ENCODE measurements around a stretch of chr13.

DNA sequence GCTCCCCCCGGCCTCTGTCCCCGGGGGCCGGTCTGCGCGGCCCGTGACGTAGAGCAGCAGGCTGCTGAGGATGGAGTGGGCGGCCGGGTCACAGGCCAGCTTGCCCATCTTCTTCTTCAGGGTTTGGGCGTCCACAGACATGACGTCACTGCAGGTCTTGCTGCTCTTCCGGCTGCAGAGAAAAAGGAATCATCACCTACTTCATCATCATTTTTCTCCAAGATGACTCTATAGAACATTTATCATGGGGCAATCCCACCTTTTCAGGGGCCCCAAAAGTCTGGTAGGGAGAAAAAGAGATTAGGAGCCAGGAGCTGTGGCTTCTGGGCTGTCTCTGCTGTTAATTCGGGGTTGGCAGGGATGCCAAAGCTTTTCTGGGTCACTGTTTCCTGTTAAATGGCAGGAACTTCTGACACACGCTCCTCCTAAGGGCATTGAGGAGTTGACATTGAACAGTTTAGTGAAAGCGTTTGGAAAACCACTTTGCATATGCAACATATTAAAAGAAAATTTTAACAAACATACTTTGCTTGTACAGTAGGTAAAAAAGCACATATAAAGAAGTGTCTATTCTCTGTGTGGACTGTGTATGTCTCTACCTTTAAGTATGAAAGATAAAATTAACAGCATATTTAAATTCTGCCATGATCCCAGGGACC, 44.2 kb upstream of the GRTP1 start:
- PRO-cap, 7 experiments = no peak in any of the 7 experiments
- RAMPAGE, long total RNA, 2 experiments = no peak in any of the 2 experiments

DNA sequence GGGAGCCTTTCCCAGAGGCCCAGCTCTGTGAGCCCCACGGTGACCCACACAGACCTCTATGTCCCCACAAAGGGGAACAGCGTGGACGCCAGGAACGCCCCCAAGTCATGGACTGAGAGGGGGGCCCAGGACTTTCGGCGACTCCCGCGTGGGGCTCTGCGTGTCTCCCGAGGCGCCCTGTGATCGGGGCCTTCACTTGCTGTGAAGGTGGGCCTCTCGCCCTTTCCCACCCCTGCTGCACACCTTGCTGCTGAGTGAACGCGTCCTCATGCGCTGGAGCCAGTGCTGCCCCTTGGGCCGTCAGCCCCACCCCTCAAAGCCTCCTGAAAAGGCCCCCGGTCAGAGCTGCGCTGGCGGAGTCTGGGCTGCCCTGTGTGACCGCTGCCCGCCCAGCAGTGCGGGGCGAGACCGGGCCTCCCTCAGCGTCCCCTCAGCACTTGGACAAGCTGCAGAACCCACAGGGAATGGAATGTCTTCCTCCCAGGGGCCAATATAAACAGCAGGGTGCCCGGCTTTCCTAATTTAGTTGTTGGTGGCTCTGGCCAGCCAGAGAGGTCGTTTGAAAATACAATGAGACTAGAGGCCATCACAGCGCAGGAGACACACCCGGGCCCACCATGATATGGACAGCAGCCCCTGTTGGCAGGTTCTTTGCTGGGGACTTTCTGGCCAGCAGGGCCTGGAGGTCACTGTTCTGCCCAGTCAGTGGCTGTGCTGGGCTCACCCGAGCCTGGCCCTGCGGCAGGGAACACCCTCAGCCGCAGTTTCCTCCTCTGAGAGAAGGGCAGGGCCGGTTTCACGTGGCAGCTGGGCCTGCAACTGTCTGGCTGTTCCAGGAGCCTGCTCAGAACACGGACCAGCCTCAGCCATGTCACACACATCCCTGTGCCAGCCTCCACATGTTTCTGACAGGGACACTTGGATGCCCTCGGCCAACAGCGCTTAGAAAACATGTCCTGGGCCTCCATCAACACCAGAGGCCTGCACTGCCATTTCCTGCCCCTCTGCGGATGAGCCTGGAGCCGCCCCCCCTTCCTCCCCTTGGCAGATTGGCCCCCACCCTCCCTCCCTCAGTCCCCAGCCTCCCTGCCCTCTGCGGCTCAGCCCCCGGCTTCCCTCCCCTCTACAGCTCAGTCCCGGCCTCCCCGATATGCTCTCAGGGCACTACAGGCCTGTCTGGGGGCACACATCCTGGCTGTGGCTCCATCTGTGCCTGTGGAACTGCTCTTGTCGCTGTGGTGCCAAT, 39.5 kb downstream of the ADPRHL1 start:
- PRO-cap, 7 experiments = peak in 1 of 7 experiments; most common plus-strand start position 570 of the sequence (in 1); most common minus-strand start position 397 of the sequence (in 1)
- RAMPAGE, long total RNA, 2 experiments = no peak in any of the 2 experiments

DNA sequence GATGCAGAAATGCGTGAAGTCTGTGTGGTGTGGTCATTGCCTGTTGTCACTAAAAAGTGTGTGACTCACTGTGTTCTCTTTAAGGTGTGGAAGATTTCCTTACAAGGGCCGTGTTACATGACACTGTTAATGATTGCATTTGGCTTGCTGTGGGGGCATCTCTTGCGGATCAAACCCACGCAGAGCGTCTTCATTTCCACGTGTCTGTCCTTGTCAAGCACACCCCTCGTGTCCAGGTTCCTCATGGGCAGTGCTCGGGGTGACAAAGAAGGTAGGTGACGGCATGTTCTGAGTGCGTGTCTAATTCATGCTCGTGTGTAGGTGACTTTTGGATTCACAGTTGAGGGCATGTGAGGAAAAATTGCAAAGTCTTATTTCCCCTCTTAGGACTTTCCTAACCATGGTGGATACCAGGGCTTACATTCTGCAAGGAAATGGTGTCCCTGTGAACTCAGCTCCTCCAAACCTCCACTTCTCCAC, 19.4 kb downstream of the TMCO3 start:
- PRO-cap, 7 experiments = no peak in any of the 7 experiments
- RAMPAGE, long total RNA, 2 experiments = no peak in any of the 2 experiments

DNA sequence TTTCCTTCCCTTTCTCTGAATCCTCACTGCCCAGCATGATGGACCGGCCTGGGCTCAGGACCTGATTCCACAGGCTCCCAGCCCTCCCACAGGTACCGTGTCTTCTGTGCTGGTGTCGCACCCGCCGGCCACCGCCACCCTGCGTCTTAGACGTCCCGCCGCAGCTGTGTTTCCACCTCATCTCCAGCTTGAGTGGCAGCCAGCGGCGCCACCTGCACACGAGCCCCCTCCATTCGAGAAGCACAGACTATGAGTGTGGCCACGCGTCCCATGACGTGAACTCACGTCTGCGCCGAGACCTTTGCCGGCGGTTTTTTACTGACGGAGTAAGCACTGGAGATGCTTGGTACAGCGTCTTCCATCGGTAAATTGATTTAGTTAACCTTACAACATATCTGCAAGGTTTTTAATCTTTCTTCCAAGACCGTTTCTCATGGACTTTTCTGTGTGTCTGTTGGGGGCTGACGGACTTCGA, 10.1 kb downstream of the ATP4B start:
- PRO-cap, 7 experiments = no peak in any of the 7 experiments
- RAMPAGE, long total RNA, 2 experiments = no peak in any of the 2 experiments

- PRO-cap, 7 experiments = no peak in any of the 7 experiments
- RAMPAGE, long total RNA, 2 experiments = no peak in any of the 2 experiments
Observed at GRCh38 chr13:113742581-113742987, 16.4 kb upstream of the TMEM255B start.

DNA sequence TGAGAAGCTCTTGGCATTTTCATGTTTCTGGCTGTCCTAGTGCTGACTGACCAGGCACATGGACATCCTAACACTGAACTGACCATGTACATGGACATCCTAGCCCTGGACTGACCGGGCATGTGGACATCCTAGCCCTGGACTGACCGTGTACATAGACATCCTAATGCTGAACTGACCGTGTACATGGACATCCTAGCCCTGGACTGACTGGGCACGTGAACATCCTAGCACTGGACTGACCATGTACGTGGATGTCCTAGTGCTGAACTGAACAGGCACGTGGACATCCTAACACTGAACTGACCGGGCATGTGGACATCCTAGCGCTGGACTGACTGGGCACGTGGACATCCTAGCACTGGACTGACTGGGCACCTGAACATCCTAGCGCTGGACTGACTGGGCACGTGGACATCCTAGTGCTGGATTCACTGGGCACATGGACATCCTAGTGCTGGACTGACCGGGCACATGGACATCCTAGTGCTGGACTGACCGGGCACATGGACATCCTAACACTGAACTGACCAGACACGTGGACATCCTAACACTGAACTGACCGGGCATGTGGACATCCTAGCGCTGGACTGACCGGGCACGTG, 30.7 kb downstream of the TMEM255B start:
- PRO-cap, 7 experiments = no peak in any of the 7 experiments
- RAMPAGE, long total RNA, 2 experiments = no peak in any of the 2 experiments

- PRO-cap, 7 experiments = no peak in any of the 7 experiments
- RAMPAGE, long total RNA, 2 experiments = no peak in any of the 2 experiments
Observed at GRCh38 chr13:113818414-113818861, 45.4 kb downstream of the GAS6 start.

DNA sequence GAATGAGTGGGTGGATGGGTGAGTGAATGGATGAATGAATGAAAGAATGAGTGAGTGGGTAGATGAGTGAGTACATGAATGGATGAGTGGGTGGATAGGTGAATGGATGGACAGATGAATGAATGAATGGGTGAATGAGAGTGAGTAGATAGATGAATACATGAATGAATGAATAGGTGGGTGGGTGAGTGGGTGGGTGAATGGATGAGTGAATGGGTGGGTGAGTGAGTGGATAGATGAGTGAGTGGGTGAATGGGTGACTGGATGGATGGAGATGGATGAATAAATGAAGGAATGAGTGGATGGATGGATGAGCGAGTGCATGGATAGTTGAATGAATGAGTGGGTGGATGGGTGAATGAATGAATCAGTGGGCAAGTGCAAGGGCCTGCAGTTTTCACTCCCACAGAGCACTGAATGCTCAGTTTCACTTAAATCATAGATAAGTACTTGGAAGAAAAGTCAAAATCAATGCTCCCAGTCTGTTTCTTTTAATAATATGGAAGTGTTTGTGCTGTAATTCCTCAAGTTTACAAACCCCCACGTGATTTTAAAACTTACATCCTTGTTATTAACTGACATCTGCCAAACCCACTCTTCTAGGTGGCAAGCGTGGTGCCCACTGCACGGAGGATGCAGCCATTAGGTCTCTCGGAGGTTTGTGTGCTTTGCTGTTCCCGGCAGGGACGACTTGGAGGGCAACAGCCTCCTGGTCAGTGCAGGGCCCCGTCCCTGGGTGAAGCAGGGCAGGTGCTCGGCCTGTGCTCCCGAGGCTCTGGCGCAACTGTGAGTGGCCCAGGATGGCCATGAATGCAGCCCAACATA, 12.3 kb downstream of the GAS6 start:
- PRO-cap, 7 experiments = no peak in any of the 7 experiments
- RAMPAGE, long total RNA, 2 experiments = no peak in any of the 2 experiments

- PRO-cap, 7 experiments = no peak in any of the 7 experiments
- RAMPAGE, long total RNA, 2 experiments = no peak in any of the 2 experiments
Observed at GRCh38 chr13:113860478-113861502, 3.1 kb downstream of the GAS6 start.

DNA sequence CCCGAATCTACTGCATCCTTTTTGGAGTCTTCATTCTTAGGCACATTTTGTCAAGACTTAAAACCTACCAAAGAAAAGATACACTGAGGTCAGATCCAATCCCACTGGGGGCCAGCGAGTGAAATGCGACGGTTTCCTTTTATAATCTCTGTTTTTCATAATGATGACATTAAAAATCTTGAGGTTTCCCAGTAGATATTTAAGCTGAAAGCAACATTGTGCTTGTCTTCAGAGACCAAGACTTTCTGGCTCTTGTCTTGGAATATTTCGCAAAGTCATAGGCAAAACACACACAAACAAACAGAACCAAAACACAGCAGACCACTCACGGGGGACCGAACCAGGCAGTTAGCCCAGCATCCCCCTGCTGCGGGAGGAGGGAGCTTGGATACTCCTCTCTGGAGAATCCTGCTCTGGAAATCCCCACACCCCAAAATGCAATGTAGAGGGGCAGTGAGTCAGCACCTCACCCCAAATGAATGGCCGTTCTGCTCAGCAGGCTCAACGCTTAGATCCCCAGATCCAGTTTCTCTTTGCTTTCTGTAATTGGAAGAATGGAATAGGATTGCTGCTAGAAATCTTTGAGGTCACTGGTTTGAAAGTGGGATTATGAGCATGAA, 594 bp upstream of the GAS6 start:
- PRO-cap, 7 experiments = peak in 2 of 7 experiments; most common minus-strand start position 247 of the sequence (in 2)
- RAMPAGE, long total RNA, 2 experiments = no peak in any of the 2 experiments

GRCh38 chr13:113956343-113957151, 17.3 kb downstream of the C13orf46 start:
- PRO-cap, 7 experiments = no peak in any of the 7 experiments
- RAMPAGE, long total RNA, 2 experiments = no peak in any of the 2 experiments

DNA sequence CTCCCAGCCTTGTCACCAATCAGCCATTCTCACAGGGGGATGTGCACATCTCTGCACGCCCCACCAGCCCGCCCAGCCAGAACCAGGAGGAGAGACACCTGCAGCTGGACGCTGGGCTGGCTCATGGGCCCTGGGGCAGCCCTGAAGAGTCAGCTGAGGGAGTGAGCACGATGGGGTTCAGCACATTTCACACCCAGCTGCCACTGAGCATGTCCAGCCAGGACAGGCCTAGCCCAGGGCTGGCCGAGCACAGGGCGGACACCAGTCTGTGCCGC, 8.2 kb upstream of the C13orf46 start:
- PRO-cap, 7 experiments = peak in 1 of 7 experiments; most common minus-strand start position 123 of the sequence (in 1)
- RAMPAGE, long total RNA, 2 experiments = no peak in any of the 2 experiments

DNA sequence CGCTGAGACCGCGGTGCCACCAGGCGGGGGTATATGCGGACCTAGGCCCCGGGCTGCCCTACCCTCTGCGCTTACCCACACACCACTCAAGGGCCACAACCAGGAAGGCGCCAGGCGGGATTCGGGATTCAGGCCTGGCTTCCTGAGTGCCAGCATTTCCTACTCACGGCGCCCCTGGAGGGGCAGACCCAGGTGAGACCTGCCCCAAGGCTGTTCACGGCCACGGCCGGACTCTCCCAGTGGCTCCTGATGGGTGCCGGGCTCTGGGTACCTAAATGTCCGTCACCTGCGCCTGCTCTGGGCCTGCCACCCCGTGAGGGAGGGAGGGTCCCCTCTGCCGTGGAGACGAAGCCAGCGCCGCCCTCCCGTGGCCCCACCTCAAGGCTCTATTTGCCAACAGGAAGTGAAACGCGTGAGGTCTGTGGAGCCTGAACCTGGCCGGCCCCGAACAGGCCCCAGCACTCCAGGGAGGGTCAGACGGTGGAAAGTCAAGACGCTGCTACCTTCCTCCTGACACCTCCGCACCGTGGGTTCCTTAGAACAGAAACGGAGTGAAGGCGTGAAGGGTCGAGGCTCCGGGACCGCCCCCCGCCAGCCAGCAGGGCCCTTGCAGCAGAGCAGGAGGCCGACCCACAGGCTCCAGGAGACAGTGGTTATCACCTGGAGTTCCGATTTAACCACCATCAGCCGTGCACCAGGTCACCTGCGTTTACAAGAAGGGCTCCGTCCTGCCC, 50.7 kb upstream of the C13orf46 start:
- PRO-cap, 7 experiments = no peak in any of the 7 experiments
- RAMPAGE, long total RNA, 2 experiments = no peak in any of the 2 experiments

DNA sequence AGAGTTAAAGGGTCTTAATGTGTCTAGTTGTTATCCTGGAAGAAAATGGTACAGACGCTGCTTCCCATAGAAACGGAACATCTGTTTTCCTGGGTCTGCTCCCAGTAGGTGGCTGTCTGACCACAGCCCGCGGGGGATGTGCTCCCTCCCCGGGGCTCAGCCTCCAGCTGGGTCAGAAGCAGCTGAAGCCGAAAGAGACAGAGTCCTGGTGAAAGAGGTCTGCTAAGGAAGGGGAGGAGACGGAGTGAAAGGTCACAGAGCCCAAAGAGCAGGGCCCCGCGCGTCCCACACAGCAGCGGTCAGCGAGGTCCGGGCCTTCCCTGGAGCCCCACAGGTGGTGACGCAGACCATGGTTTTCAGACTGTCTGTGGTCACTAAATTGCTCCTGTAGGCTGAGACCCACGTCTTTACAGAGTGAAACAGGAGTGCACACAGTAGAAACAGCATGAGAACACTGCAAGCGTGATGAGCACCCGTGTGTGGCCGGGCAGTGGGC, 51.9 kb upstream of the C13orf46 start:
- PRO-cap, 7 experiments = peak in 6 of 7 experiments; most common plus-strand start position 175 of the sequence (in 6); most common minus-strand start position 169 of the sequence (in 1)
- RAMPAGE, long total RNA, 2 experiments = no peak in any of the 2 experiments

DNA sequence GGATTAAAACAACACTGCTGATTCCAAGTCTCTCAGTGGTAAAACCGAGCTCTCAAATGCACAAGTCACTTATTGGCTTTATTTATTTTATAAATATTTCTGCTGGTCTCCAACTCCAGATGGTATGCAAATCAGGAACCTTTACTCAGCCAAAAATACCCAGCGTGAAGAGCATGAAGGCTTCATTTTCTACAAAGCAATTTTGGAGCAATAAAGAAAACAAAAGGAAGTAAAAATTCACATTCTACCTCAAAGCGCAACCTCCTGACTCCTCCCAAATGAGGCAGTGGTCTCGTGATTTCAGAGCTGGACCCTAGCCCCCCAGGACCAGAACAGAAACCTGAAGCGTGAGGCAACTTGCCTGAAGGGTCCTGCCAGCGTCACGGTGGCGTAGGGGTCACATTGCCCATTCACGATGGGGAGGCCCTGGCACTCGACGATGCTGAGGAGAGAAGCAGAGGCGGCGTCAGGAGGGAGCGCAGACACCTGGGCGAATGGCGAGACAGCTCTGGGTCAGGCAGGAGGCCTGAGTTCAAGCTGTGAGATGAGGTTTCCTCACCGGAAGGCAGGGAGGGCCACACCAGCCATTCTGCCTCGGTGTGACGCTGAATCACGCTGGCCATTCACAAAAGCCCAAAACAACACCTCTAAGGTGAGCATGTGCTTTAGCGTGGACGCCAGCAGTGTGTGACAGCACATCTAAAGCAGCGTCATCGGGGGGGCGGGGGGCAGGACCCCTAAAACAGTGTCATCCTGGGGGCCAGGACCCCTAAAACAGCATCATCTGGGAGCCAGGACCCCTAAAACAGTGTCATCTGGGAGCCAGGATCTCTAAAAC, 53.8 kb upstream of the C13orf46 start:
- PRO-cap, 7 experiments = no peak in any of the 7 experiments
- RAMPAGE, long total RNA, 2 experiments = no peak in any of the 2 experiments

- PRO-cap, 7 experiments = no peak in any of the 7 experiments
- RAMPAGE, long total RNA, 2 experiments = no peak in any of the 2 experiments
Observed at GRCh38 chr13:114053133-114053642, 79.2 kb downstream of the RASA3 start.

DNA sequence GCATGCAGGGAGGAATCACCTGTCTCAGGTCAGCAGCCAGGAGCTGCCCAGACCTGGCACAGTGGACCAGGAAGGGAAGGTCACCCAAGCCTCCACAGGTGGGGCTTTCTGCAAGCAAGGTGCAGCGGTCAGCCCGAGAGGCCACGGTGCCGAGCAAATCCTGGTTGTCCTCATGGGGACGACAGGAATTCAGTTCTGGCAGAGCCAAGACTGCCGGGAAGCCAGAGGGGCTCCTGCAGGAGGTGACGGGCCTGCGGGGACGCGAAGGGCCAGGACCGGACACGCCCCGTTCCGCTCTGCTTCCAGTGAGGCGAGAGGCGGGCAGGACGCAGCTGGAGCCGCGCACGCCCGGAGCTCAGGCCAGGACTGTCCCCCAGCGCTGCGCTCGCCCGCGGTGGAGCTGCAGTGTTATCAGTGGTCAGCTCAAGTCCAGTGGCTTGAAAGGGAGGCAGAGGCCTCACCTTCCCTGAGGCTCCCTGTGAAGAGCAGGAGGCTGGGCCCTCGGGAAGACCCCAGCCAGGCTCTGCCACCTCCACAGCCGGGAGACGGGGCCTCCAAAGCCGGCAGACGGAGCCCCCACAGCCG, 72.0 kb downstream of the RASA3 start:
- PRO-cap, 7 experiments = no peak in any of the 7 experiments
- RAMPAGE, long total RNA, 2 experiments = no peak in any of the 2 experiments

- PRO-cap, 7 experiments = no peak in any of the 7 experiments
- RAMPAGE, long total RNA, 2 experiments = no peak in any of the 2 experiments
Observed at GRCh38 chr13:114081713-114082251, 50.6 kb downstream of the RASA3 start.

- PRO-cap, 7 experiments = no peak in any of the 7 experiments
- RAMPAGE, long total RNA, 2 experiments = no peak in any of the 2 experiments
Observed at GRCh38 chr13:114093525-114094491, 38.6 kb downstream of the RASA3 start.

DNA sequence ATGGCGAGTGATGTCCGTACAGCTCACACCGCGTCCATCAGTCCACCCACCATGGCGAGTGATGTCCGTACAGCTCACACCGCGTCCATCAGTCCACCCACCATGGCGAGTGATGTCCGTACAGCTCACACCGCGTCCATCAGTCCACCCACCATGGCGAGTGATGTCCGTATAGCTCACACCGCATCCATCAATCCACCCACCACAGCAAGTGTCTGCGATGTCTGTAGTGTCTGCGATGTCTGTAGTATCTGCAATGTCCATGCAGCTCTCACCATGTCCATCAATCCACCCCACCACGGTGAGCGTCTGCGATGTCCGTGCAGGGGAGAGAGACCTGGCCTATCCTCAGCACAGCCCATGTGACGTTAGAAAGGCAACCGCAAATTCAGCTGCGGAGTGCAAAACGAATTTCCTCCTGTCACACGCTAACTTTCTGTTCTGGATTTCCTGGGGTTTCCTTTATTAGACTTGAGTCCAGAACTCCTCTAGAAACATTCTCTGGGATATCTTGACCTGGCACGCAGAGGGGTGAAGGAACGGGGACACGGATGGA, 18.5 kb downstream of the RASA3 start:
- PRO-cap, 7 experiments = no peak in any of the 7 experiments
- RAMPAGE, long total RNA, 2 experiments = no peak in any of the 2 experiments

All from ovary (tissue), 7 donors.